ENCODE measurements around a stretch of chr12.

DNA sequence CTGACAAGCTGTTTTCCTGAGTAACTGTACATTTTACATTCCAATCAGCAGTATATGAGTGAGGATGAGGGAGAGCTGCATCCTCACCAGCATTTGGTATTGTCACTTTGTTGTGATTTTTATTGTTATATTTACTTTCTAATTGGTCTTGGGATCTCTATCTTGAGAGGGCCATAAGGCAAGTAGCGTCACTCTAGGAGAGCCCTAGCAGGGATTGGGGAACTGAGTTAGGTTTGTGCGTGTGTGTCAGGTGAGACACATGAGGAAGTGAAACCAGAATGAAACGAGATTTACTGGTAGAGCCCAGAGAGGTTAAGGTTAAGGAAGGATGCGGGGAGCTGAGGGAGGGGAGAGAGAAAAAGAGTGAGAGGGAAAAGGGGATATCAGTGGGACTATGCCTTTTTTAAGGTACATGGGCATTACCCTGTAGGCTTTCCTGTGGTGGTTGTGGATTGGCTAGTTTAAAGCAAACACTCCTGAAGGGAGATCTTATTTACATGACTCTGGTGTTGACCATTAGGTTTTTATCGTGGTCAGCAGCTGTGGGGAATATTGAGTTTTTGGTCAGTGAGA, 13.8 kb downstream of the ZDHHC17 start:
- RRBS, result no CpG with 5 or more reads among the region's 5 CpGs

DNA sequence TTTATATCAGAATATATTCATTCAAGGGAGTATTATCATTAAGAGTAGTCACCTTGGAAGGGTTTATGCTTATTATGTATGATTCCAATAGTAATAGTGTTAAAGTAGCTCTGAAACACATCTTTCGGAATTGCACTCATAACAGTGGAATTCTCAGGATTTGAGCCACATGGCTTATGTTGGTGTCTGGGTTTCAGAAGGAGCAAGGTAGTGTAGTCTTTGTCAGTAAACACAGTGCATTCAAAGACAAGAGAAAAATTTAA, 207.1 kb upstream of the E2F7 start:
- RRBS, result no CpG with 5 or more reads among the region's 1 CpG

DNA sequence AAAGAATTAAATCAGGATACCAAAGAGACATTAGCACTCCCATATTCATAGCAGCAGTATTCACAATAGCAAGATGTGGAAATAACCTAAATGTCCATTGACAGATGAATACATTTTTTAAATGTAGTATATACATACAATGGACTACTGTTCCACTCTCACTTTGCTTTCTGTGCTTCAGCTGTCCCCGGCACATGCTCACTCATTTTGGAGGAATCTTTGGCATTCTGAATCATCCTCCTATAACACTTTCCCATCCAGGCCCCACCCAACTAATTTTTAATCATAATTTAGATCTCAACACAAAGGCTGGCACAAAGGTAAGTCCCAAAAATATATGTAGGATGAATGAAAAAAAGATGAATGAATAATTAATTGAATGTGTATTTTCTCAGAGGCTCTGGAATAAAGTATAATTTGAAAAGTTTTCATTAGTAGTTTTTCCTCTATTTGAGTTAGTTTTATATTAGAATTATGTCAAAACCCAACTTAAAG, 99.3 kb downstream of the SYT1 start:
- RRBS, result no CpG with 5 or more reads among the region's 1 CpG

GRCh38 chr12:79422042-79422607, 268.6 kb downstream of the PAWR start:
- RRBS, result no CpG with 5 or more reads among the region's 3 CpGs

DNA sequence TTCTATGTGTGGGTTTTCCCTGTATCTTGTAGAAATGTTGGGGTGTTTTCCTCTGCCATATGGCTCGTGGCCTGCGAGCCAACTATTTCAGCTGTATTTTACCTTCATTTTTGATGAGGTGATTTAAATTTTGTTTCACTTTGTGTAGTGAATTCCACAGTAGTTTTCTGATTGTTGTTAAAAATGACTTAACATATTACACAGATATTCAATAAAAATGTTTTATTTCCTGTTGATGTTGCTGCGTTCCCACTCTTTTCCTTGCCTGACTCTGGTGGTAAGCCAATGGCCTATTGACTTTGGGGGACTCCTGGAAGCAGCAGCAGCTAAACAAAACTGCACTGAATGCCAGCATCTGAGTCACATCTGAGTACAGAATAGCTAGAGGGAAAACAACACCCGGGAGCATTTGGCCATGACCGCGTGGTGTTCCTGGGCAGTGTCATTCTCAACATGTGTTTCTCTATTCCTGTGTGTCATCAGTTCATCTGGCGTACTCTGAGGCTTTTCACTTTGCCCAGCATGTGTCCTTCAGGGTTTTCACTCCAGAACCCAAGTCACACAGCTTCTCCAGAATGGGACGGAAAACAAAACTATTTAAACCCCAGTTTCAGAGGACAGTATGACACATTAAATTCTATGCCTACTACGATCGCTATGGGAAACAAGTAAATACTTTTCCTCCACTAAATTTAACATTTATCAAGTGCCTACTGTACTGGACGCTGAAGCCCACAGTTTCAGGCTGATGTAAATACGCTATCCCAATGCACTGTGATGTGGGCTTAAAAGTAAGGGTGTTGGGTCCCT, 238.8 kb downstream of the PAWR start:
- RRBS, result no CpG with 5 or more reads among the region's 12 CpGs

- RRBS, result no CpG with 5 or more reads among the region's 13 CpGs
Observed at GRCh38 chr12:79540586-79541122, 150.1 kb downstream of the PAWR start.

- RRBS, result no CpG with 5 or more reads among the region's 7 CpGs
Observed at GRCh38 chr12:79543273-79543747, 147.5 kb downstream of the PAWR start.

DNA sequence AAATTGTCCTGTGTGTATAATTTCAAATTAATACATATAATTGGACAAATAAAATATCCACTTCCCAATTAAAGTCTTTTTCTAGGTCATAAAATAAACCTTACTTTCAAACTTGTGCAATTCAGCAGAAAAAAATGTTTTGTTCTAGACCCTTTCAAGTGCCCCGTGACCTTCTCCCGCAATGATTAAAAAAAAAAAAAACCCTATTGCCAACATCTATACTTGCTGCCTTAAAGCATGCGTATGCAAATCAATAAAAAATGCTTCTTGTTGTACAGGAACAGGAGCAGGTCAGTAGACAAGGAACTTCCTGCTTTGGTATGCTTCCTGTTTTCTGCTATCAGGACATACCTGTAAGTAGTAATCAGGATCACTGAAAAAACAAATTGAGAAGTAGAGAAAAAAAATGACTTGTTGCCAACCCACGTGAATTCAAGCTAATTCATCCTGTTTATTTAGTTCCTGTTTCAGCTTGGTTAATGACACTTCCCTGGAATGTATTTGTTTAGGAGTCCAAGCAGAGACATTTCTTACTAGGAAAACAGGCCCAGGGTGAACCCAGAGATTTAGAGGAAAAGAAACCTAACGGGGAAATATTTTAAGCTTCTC, 124.4 kb downstream of the PAWR start:
- RRBS, result no CpG with 5 or more reads among the region's 5 CpGs

DNA sequence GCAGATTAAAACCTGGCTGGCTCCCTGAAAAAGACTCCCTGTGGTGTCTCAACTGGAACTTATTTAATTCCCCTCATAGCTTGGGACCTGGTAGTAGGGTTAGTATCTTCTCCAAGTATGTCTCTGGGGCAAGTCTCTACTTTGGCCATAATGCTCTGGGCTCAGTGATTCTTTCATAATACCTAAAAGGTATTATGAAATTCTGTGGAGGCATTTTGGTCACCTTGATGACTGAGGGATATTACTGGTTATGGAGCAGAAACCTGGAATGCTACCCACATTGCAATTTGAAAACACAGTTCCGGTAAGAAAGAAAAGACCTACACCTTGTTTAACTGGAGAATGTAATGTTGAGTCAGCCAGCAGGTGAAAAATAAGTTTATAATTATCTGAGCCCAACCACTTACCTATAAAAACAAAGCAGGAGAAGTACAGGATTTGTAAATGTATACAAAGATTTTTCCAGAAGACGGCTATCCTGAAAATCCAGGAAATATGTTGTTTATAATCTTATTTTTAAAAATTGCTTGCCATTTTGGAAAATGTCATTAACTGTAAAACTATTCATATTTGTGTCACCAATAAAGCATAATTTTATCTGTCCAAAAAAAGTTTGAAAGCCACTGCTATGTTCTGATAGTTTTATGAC, 55.5 kb downstream of the PAWR start:
- RRBS, result no CpG with 5 or more reads among the region's 2 CpGs

DNA sequence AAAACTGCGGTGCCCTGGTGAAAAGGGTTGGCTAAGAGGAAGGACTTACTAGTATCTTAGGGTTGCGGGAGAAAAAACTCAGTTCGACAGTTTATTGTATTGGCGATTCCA, 731 bp upstream of the PAWR start:
- RRBS, result no CpG with 5 or more reads among the region's 4 CpGs

DNA sequence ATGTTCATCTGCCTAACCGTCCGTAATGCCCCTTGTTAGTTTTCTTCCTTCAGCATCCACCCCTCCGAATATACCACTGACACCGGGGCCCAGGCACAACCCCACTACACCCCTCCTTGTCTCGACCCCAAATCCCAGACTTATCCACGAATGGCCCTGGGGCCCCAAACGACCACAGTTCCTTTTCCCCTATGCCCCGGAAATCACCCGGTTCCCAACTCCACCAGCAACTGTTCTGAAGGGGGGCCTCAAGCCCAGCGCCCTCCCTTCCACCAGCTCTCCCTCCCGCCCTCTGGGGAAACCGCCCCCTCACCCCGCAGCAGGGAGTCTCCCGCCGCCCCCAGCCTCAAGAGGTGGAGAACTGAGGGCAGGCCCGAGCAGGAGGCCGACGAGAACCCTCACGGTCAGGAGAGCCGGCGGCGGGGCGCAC, 621 bp downstream of the PPP1R12A start:
- RRBS, result 0% methylated on average over 3 of the region's 23 CpGs

GRCh38 chr12:80044752-80045215, 54.6 kb upstream of the OTOGL start:
- RRBS, result no CpG with 5 or more reads among the region's 3 CpGs

GRCh38 chr12:81079615-81080294, 1.9 kb downstream of the ACSS3 start:
- RRBS, result no CpG with 5 or more reads among the region's 2 CpGs

DNA sequence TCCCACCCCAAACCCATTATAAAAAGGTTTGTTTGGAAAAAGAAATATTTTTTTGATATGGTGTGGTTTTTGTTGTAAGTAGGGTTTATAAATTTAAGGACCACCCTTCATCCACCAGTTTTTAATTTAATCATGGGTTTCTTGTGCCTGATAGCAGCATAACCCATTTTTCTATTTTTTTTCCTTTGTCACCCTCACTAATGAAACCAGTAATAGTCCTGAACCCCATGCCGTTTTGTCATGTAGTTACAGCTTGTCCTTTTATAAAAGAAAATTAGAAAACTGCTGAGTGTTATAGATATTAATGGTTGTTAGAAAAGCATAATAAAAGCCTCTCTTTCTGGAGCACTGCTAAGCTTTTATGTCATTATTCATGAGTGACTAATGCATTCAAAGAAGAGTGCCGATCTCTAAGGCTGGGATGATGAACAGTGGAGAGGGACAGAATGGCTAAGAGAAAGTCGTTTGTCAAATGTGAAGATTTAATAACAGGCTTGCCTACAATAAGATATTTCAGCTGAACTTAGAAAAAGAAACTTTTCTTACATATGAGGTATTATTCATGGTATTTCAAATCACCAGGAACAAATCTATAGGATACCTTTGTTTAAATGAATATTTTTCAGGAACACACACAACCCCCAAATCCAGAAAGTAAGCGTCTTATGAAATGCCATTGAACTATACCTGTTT, 121.7 kb downstream of the MGAT4C start:
- RRBS, result no CpG with 5 or more reads among the region's 4 CpGs

- RRBS, result 100% methylated on average over 3 of the region's 20 CpGs
Observed at GRCh38 chr12:86265041-86265616, 8.9 kb upstream of the MGAT4C start.

- RRBS, result no CpG with 5 or more reads among the region's 4 CpGs
Observed at GRCh38 chr12:88334293-88334796, 192.2 kb downstream of the TMTC3 start.

DNA sequence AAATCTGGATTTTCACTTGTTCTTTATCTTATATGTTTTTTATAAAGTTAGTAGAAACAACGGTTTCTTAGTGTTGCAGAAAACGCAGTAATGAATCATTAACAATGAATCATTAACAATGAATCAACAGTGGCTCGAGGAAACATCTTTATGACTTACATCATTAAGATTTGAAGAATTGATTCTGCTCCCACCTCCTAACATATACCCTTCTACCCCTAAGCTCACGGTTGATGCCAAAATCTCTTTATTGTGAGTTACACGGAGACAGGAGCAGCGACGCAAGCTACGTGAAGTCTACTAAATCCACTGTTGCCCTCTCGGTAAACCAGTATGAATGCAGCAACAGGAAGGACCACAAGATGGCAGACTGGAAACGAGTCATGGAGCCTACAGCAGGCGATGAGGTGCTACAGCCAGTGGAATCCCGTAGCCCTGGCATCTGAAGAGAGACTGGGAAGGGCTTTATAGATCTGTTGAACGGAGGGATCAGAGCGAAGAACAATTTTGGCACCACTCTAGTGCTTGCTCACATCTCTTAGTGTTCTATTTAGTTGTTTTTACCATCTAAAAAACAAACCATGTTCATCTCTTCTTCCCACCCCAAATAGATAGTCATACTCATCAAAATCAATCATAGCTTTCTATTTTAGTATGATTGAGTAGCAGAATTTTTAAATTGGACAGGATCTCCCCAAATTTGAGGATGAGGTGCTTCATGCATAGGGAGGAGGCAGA, 332.7 kb downstream of the DUSP6 start:
- RRBS, result no CpG with 5 or more reads among the region's 14 CpGs

DNA sequence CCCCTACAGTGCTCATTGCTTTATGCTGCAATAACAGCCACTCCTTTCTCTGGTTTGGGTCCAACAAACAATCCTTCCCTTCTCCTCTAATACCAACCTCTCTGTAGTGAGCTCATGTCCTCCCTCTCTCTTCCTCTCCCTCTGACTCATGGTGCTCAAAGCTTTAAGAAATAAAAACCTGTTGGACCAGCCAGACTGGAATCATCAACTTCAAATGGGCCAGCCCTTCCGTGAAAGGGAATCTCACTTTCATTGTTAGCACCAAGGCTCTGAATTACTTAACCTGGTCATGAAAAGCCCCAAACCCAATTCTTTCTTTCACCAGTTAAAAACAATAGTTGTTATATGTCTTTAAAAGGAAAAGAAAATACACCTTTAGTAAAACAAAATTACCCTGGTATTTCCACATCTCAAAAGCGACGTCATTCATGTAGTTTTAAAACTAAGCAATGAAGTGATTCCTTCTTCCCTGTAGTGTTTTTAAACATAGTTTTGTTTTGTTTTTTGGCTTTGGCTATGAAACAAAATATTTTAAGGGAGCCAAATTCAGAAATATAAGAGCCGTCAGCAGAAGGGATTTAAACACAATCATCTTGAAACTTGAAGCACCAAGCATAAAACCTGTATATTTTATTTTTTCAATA, 126.3 kb downstream of the DUSP6 start:
- RRBS, result no CpG with 5 or more reads among the region's 4 CpGs

DNA sequence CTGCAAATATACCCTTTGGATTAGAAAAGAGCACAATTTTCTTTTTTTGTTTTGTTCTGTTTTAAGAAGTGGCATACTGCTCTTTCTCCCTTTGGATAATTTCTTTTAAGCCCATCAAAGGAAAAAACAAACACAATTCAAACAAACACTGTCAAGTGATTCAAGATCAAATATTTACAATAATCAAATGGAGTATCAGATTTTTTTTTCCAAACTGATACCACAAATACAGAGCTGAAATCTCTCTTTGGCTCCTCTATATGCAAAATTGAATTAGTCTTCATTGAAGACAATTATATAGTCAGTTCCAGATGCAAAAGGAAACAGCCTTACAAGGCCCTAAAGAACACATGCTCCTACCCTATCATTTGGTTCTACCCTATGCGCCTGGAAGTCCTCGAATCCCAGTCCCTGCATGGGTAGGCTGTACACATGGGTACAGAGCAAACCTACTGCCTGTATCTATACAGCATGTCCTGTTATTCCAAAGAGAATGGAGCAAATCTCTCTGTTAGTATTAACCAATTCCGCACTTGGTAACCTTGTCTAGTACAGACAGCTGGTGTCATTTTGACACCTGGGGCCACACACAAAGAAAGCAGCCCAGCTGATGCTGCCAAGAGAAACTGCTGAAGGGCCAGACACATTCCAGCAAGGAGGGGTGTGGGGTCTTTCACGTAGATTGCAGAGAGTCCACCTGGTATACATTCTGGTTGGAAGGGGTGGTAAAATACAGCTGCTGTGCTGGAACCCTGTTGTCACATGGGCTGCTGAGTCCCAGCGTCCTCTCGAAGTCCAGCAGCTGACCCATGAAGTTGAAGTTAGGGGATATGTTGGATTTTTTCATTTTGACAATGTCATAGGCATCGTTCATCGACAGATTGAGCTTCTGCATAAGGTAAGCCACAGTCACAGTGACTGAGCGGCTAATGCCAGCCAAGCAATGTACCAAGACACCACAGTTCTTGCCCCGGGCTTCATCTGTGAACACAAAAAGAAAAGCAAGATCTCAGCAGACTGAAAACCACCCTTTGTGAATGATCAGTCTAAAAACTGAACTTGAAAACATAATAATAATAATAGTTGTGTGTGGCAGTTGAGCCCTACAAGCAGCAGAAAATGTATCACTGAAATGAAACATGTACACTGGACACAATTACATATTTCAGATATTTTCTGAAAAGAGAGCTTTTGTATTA, 3.3 kb downstream of the DUSP6 start:
- RRBS, result no CpG with 5 or more reads among the region's 10 CpGs

DNA sequence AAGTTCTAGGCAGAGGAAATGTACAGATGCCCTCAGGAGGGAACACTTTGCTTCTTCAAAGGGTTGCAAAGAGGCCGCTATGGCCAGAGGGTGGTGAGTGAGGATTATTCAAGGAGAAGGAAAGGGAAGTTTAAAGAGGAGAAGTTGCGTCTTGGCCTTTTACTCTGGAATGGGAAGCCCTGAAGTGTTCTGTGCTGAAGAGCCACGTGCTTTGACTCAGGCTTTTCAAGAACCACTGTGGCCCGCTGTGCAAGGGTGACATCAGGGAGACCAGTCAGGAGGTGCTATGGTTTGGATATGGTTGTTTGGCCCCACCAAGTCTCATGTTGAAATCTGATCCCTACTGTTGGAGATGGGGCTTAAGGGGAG, 65.9 kb upstream of the DUSP6 start:
- RRBS, result no CpG with 5 or more reads among the region's 4 CpGs